Cardiac fibroblast (primary cell): ENCODE results near the genes LEF1 and CASP6.

DNA sequence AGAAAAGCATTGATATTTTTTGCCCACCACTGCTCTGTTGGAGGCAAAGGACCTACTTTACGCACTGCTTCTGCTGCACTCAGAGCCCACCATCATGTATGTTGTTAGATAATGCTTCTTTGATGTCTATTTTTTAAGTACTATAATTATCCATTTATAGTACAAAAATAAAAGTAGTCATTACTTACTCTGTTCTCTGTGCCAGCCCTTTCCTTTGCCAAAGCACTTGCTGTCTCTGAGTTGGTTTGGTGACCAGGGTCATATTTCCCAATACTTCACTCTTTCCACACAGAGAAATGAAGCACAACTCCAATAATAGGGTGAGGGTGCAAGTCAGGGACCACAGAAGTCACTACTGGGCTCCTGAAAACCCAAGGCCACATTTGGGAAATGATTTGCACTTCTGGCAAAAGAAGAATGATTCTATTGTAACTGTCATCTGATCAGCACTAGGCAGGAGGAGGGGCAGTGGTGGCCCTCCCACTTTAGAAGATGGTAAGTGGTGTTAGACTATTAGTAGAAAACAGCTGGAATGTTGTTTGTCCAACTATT, 11.1 kb upstream of the HADH start:
- RRBS, result no CpG with 5 or more reads among the region's 1 CpG

GRCh38 chr4:108029194-108029822, 39.6 kb downstream of the HADH start:
- RRBS, result no CpG with 5 or more reads among the region's 10 CpGs

DNA sequence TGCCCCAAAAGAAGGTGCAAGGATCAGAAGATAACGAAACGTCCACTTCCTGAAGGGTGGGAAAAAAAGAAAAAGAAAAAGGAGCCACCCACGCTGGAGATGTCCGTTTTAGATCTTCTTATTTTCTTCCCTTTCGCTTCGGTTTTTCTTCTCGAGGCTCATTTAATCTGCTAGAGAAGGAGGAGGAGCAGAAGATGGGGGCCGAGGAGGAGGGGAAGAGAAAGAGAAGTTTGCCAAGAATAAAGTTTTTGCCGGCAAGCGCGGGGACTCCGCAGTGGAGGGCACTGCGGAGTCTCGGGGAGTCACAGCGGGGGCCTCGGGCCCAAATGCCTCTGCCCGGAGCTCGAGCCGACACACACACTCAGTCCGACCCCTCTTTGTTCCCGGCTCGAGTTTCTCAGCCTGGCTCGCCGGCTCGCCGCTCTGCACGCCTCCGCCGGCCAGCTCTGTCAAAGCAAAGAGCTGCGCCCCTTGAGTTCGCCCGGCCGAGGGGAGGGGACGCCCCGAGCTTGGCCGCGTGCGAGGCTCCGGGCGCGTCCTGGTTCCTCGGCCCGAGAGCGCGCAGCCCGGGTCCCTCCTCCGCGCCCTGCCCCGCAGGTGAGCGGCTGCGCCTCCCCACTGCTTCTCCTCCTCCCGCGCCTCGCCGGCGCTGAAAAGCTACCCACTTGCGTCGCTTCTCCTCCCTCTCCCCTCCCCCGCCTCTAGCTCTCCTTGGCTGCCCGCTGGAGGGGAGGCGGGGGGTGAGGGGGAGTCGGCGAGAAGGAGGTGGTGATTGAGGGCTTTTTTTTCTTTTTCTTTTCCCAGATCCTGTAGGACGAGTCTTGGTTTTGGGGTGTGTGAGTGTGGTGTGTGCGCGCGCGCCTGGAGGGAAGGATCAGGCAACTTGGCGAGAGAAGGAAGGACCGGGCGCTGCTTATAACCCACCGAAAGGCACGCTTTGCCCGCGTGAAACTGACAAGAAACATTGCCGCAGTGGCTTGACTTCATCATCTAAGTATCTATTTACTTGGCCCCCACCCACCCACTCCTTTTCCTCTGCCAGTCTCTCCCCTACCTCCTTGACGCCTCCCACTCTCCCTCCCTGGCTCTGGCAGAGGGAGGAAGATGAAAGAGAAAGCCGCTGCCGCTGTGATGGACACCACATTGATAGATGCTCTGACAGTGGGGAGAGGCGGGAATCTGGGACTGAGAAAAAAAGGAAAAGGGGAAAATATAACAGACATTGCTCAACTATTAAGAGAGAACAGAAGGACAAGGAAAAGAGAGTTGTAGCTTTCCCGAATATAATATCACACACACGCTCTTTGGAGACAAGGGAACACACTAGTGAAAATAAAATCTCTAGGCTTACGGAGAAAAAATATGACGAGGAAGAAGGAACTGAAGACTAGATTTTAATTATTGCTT, at the start of gene LEF1:
Gene LEF1, minus strand, starts transcription at position 627 of the 1,407 bp plus-strand sequence.
- RRBS, result 1% methylated on average over 33 of the region's 84 CpGs

- RRBS, result no CpG with 5 or more reads among the region's 4 CpGs
Measured at GRCh38 chr4:108170510-108171135, 1.9 kb upstream of the LEF1 start.

DNA sequence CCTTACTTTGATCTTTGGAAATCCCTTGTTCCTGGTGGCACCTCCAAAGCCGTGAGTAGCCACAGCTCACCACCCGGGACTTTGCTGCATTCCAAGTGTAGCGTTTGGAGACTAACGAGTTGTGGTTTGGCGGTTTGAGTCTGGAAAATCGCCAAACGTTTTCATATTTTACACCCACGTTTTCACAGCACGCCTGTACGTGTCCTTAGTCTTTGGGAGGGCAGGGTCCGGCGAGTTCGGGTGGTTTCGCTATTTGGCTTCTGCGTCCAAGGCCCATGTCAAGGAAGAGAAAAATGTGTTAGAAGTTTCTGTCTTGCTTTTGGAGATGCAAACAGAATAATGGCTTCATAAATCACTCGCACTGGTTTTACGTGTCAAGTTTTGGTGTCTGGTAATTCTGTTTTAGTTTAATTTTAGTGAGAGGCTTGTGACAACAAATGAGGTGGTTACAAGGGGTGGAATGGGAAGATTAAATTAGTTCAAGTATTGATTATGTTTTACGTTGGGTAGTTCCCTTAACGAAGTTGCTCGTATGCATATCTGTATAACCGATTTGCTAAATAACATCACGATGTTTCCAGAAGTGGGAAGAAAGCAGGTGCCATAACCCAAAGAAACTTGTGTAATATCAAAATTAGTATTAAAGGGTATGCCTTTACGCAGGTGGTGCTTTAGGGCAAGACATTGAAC, 520 bp downstream of the RPL34 start:
- RRBS, result no CpG with 5 or more reads among the region's 23 CpGs

DNA sequence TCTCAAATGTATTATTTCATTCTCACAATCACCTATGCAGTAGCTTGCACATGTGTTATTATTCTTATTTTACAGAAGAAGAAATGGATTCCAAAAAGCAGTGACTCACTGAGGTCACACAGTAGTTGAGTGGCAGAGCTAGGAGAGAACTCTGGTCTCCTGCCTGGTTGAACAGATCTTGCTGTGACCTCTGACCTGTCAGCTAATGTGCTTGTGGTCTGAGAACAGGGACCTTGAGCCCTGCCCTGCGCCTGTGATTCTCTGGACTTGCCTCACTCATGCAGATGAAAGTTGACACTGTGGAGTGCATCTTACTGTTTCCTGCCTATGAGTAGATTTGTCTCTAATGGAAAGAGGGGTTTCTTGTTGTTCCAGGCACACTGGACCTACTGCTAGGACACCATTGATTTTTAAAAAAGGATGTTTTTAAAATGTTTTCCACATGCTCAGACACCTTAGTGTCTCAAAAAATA, 32.3 kb downstream of the ETNPPL start:
- RRBS, result no CpG with 5 or more reads among the region's 1 CpG

DNA sequence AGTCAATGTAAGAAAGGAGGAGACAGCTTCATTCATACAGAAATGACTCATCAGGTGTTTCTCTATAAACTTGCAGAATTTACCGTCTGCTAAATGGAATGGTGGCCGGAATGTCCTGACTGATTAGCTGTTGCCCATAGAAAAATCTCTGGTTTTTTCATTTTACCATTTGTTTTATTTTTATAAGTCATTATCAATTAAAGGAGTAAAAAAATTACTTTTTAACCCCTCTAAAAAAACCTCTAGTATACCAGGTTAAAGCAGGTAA, 115.1 kb upstream of the ETNPPL start:
- RRBS, result no CpG with 5 or more reads among the region's 2 CpGs

DNA sequence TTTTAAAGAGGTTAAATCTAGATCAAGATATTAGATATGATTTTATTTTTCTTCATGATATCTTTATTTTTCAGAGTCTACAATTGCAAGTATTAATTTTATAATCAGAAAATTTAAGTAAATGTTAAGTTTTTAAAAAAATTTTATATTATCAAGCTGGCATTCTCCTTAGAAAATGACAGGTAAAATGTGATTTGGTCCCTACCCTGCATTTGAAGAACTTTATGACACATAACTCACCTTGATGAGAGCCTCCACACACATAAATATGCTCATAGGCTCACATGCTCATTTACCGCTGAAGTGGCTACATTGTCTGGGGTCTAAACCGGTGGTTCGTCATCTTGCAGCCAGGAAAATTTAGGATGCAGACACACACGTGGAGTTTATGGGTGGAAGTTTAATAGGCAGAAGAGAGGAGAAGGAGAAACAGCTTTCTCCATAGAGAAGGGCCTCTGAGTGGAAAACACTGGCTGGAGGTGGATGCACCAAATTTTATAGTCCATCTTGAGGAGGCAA, 61.5 kb downstream of the SEC24B start:
- RRBS, result no CpG with 5 or more reads among the region's 4 CpGs

GRCh38 chr4:109702740-109703776, at the start of gene CASP6:
Gene CASP6 (minus strand): TSS chr4:109703445.
- RRBS, result 2% methylated on average over 23 of the region's 88 CpGs

GRCh38 chr4:109873801-109874100, 25.8 kb downstream of the LRIT3 start:
- RRBS, result no CpG with 5 or more reads among the region's 6 CpGs

DNA sequence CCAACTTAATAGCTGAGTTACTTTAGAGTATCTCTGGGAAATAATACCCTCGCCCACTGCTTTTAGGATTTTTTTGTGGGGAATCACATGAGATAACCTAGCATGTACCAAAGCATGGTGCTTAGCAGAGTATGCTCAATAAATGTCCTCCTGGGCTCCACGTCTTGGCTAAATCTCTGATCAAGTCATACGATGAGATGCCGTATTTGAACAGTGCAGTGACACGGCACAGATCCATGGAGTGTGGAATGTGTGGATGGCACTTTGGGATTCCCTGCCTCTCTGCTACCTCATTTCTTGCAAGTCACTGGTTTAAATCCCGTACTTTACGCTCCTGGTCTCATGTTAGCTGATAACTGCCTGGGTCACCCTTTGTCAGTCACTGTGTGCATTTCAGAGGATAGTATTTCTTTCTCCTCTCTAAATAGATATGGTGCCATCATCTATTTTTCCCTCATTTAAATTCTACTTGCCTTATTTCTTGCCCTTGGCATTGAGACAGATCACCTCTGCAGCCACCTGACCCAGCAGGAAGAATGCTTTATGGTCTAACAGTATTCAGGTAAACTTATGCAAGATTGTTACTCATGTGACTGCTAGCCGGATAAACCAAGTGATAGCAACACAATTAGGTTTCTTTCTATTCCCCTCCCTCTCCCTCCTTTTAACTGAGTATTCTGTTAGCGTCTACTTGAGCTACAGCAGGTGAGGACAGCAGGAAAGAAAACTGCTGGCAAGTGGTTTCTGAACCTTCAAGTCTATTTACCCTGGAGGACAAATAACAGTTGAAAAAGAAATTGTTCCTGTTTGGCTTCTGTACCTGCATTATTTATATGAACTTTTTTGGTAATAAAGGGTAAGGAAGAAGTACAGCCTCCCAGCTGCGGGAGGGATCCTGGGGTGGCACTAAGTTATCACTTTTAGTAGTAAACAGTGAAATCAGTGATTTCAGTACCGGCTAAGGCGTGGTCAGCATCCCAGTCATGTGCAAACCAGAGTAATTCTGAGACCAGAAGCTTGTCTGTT, 2.9 kb downstream of the EGF start:
- RRBS, result no CpG with 5 or more reads among the region's 12 CpGs

- RRBS, result no CpG with 5 or more reads among the region's 6 CpGs
Measured at GRCh38 chr4:109980396-109980988, 67.8 kb downstream of the EGF start.

DNA sequence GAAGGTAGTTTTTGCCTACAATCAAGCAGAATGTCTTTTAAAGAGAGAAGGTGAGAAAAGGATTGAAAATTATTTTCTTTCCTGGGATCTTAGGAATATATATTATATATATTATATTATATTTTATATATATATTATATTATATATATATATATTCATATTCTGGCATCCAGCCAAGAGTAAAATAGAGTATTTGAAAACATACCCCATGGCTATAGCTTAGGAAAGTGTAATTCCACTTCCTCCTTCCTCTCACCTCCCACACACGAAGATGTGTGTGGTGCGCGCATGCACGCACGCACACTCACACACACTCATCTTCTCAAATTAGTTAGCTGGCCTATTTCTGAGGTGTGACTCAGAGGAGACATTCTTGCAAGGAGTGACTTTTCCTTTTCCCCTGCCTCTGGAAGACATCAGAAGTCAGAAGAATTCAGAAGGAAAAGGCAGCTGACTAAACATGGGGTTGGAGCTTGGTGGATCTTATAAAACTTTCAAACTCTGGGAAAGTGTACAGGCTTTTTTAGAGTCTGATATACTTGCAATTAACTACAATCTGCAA, 8.8 kb downstream of the ENPEP start:
- RRBS, result no CpG with 5 or more reads among the region's 5 CpGs

DNA sequence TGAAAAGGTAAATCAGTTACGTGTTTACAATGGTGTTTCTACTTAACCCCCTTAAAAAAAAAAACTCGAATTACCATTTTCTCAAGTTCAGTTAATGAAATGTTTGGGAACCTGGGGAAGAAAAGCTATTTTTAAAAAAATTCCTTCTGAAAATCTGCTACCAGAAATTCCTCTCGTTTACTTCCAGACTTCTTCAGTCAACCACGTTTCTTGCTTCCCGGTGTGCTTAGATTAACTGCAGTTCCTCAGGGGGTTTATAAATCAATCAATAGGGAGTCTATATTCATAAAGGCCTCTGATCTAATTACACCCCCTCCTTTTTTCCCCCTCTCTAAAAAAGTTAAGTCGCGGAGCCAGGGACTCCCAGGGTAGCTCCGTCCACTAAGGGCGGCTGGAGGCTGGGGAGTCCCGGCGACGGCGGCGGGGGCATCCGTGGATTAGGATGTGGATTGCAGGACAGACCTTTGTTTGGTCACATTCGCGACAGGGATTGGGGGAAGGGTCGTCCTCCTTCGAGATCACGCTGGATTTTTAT, 8.8 kb downstream of the PITX2 start:
- RRBS, result no CpG with 5 or more reads among the region's 20 CpGs

DNA sequence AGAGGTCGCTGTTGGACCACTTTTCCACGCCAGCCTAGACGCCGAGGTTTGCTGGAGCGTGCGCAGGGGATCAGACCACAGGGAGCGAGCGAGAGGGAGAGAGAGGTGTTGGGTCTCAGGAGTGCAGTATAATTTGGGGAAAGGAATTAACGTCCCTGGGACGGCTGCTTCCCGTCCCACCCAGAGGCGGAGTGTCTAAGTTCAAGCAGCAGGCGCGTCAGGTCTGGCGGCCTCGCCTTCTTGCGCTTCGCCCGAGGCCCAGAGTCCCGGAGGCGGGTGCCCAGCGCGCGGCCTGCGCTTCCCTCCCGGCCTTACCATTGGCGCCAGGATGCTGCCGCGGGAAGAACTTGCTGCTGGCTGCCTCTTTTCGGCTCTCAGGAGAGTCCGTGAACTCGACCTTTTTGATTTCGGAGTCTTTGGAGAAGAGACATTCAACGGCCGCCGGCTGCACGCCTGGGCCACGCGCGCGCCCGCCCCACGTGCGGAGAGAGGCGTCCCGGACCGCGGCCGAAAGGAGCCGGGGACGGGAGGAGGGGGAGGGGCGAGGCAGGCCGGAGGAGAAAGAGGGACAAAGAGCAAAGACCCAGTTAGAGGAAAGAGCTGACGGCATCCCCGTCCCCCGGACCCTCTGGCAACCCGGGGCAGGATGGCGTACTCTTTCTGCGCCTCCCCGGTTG, 9.3 kb upstream of the PITX2 start:
- RRBS, result 4% methylated on average over 22 of the region's 60 CpGs

DNA sequence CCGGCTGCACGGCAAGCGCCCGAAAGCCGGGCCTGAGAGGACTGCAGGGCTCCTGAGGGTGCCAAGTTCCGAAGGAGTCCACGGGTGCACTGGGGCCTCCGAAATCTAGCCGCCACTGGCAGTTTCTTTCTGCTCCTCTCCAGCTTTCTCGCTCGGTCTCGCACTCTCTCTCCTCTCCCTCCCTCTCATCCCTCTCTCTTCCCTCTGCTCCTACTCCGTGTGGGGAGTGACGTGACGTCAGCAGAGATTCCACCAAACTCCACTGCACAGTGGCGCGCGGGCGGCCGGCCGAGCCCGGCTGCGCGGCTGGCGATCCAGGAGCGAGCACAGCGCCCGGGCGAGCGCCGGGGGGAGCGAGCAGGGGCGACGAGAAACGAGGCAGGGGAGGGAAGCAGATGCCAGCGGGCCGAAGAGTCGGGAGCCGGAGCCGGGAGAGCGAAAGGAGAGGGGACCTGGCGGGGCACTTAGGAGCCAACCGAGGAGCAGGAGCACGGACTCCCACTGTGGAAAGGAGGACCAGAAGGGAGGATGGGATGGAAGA, 14.0 kb upstream of the PITX2 start:
- RRBS, result 1% methylated on average over 16 of the region's 44 CpGs

GRCh38 chr4:110876206-110876548, 253.3 kb upstream of the PITX2 start:
- RRBS, result no CpG with 5 or more reads among the region's 16 CpGs

GRCh38 chr4:112147535-112148310, 2.5 kb downstream of the FAM241A start:
- RRBS, result no CpG with 5 or more reads among the region's 6 CpGs

DNA sequence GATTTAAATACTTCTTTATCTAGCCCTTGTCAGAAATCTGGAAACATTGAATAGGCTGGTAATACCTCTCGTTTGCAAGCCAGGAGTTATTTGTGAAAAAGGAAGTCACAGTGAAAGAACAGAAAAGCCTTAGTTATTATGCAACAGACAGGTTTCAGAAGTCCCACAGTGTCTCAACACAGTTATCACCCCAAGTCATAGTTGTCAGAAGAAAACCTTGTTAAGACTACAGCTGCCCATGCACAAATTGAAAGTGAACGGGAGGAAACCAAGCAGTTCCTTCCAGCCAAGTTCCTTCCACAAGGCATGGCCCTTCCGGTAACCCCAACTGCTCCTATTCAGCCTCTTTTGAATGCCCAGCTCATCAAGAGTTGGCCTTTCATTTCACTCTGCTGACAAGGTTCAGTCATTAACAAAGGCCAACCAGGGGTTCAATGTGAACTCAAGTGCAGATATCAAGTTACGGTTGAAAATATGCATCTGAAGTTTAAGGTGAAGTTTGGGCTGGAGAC, 15.5 kb downstream of the ALPK1 start:
- RRBS, result no CpG with 5 or more reads among the region's 4 CpGs

DNA sequence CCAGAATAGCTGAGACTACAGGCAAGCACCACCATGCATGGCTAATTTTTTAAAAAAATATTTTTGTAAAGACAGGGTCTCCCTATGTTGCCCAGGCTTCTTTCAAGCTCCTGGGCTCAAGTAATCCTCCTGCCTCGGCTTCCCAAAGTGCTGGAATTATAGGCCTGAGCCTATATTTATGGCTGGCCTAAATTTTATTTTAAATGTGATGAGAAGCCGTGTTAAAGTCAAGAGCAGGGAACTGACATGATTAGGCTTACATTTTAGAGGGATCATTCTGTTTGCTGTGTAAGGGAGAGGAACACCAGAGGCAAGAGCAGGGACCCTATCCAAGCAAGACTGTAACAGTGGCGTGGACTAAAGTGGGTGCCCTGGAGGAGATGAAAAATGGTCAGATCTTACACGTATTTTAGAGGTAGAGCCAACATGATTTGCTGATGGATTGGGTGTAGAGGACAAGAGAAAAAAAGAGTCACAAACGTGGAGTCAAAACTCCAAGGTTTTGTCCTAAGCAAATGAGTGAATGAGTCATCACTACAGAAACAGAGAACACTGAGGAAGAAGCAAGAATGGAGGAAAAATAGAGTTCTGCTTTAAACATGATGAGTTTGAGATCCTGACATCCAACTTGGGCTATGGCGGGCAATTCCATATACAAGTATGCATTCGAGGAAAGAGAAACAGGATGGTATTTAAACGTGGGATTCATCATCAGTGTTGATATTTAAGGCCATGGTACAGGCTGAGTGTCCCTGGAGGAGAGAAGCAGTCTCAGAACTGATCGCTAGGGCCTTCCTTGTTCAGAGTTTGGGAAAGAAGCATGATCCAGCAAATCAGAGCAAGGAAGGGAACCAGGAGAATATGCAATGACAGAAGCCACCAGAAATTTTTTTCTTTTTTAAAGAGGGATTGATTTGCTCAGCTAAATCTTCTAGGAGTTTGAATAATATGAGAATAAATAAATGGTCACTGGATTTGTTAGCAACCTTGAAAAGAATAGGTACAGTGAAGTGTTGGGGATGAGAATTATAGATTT, 101.6 kb downstream of the ALPK1 start:
- RRBS, result no CpG with 5 or more reads among the region's 9 CpGs